ENCODE data around the gene GGA1.

DNA sequence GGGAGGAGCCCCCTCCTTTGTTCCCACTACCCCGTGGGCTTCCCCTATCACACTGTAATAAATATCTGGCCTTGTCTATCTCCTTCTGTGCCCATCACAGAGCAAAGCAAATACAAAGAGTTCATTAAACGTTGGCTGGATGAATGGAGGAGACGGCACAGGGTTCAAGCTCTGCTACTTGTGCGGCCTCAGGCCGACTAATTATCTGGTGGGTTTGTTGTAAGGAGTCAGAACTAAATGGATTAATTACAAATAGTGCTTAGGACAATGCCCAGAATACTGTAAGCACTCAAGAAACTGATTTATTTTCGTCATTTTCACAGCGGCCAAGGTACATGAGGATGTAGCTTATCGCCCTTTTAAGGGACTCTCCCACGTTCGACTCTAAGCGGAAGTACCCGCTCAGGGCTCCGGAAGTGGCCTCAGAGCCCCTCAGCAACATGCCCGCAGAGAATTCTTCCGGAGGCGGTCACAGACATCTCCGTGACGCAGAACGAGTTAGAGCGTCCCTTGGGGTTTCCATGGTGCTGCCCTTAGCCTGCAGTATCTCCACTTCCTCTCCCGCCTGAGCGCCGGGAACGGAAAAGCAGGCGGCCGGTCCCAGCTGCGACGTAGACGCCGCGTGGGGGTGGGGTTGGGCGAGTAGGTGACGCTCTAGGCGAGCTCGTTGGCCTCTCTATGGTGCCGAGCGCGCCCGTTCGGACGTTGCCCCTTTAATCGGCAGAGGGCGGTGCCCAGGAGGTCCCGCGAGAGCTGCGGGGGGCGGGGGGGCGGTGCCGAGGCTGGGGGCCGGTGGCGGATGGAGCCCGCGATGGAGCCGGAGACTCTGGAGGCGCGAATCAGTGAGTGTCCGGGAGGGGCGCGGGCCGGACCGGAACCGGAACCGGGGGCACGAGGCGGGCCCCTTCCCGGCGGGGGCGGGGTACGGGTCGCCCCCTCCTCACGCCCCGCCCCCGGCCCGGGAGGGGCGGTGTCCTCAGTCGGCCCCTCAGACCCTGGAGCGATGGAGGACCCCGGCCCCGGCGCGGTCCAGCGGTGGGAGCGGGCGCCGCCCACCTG lies at the start of gene GGA1:
Gene GGA1, plus strand, starts transcription at position 773 of the 1,059 bp plus-strand sequence.
- PRO-cap, result bidirectional peak, plus-strand start at position 776 of the sequence, minus-strand start at position 617 of the sequence
- RAMPAGE, long total RNA, 2 experiments, result start-site peak on the plus strand in 2 of 2 experiments, centred at positions 777 to 974 of the sequence, 13 to 256 reads per replicate

DNA sequence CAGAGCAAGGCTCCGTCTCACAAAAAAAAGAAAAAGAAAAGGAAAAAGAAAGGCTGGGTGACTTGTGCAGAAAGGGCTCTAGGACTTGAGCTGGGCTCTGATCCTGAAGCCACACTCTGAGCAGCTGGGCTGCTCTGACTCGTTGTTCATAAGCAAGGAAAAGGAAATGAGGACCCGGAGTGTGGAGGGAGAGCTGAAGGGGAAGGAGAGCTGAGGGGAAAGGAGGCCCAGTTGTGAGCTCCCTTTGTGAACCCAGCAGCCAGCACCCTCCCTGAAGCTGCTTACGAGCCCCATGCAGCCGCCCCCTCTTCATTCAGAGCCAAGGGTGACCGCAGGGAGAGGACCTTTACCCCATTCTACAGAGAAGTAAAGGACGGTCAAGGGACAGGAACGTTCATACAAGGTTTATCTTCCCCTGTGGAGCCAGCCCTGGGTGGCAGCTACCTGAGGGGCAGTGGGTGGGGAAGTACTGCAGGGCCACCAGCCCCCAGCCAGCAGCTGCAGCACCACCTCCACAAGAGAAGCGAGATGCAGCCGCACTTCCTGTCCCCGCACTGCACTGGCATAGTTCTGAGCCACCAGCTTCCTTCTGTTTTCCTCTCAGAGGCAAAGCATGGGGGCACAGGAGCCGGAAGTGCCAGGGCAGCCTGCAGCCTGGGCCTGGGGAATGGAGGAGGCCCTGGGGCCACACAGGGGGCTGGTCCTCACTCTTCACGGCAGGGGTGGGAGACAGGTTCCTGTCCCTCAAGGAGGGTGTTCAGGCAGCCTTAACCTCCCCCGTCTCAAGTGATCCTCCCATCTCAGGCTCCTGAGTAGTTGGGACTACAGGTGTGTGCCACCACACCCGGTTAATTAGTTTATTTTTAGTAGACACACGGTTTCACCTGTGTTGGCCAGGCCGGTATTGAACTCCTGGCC lies 12.1 kb upstream of the SH3BP1 start:
- PRO-cap, result no peak
- RAMPAGE, long total RNA, 2 experiments, result no peak in any of the 2 experiments

GRCh38 chr22:37634417-37634936 lies 5.0 kb upstream of the SH3BP1 start:
- PRO-cap, result no peak
- RAMPAGE, long total RNA, 2 experiments, result no peak in any of the 2 experiments

DNA sequence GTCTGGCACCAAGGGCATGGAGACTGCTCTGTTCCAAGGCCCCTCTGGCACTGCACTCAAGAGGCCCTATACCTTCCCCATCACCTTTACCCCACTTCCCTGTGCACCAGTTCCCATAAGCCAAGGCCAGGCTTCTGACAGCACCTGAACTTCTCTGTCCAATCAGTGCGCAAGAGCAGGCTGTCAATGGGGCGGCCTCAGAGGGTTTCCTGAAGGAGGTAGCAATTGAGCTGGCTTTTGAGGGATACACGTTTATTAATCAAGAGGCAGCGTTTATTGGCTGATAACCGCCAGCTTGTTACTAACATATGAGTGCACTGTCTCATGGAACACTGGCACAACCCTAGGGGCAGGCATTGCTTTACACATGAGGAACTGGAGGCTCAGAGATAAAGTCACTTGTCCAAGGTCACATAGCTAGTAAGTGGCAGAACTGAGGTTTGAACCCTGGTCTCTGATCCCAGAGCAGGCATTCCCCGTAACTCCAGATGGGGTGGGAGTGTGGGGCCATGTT lies 2.2 kb downstream of the SH3BP1 start:
- PRO-cap, result no peak
- RAMPAGE, long total RNA, 2 experiments, result no peak in any of the 2 experiments

GRCh38 chr22:37655609-37656210 lies 2.8 kb upstream of the PDXP start:
- PRO-cap, result no peak
- RAMPAGE, long total RNA, 2 experiments, result no peak in any of the 2 experiments

GRCh38 chr22:37657797-37658002 lies 823 bp upstream of the PDXP start:
- PRO-cap, result no peak
- RAMPAGE, long total RNA, 2 experiments, result no peak in any of the 2 experiments

GRCh38 chr22:37658804-37659534 lies 446 bp downstream of the PDXP start:
- PRO-cap, result no peak
- RAMPAGE, long total RNA, 2 experiments, result no peak in any of the 2 experiments

GRCh38 chr22:37660959-37661917 lies 2.7 kb downstream of the PDXP start:
- PRO-cap, result no peak
- RAMPAGE, long total RNA, 2 experiments, result no peak in any of the 2 experiments

DNA sequence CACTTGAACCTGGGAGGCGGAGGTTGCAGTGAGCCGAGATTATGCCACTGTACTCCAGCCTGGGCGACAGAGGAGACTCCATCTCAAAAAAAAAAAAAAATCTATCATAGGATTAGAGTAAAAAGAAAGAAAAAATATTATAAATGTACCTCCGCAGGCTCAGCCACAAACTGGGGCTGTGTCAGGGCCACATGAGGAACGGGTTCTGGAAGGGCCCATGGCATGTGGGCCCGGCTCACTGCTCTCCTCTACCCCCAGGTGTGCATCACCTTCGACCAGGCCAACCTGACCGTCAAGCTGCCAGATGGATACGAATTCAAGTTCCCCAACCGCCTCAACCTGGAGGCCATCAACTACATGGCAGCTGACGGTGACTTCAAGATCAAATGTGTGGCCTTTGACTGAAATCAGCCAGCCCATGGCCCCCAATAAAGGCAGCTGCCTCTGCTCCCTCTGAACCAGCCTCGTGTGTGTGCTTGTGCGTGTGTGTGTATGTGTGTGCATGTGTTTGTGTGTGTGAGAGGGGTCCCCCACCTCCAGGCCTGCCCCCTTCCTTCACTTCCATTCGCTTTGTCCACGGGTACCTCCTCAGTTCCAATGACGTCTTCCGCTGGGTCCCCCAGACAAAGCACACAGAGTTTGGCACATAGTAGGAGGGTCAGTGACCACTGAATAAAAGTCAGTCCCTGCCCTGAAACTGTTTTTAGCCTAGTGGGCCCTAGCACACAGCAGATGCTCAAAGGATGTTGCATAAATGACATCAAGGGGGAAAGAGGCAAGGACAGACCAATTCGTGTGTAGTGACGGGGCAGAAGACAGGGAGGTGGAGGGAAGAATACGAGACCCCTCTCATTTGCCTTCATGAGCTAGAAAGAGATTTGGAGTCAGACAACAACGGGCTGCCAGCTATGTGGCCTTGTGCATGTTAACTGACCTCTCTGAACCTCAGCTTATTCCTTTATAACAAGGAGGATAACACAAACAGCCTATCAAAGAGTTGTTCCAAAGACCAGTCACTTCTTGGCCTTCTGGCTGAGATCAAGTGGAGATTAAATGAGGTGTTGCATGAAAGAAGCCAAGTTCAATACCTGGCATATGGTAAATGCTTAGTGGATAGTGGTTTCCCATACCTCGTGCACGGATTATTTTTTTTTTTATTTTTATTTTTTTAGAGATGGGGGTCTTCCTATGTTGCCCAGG lies 4.3 kb downstream of the LGALS1 start:
- PRO-cap, result no peak
- RAMPAGE, long total RNA, 2 experiments, result no peak in any of the 2 experiments

- PRO-cap, result no peak
- RAMPAGE, long total RNA, 2 experiments, result no peak in any of the 2 experiments
Observed at GRCh38 chr22:37731657-37732453, 35.0 kb downstream of the TRIOBP start.

GRCh38 chr22:37749645-37750499 lies 53.0 kb downstream of the TRIOBP start:
- PRO-cap, result bidirectional peak, plus-strand start at chr22:37750086, minus-strand start at chr22:37750059
- RAMPAGE, long total RNA, 2 experiments, result no peak in any of the 2 experiments

DNA sequence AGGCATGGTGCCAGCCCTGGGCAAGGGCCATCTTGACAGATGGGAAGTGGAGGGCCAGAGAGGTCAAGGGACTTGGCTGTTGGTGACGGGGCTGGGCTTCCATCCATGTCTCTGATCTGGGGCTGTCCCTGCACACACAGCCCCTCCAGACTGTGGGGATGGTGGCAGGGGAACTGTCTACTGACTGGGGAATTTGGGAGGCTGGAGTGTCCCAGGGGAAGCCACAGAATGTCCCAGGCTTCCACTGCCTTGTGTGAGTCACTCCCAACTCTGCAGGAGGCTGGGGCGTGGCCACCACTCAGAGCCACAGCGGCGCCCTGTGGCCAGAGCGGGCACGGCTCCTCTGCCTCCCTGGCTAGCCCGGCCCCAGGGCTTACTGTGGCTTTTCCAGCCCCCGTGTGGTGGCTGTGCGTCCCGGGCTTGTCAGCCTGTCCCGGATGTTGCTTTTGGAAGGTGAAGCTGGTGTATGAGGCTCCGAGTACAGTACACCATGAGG lies 19.6 kb downstream of the C22orf23 start:
- PRO-cap, result no peak
- RAMPAGE, long total RNA, 2 experiments, result no peak in any of the 2 experiments

DNA sequence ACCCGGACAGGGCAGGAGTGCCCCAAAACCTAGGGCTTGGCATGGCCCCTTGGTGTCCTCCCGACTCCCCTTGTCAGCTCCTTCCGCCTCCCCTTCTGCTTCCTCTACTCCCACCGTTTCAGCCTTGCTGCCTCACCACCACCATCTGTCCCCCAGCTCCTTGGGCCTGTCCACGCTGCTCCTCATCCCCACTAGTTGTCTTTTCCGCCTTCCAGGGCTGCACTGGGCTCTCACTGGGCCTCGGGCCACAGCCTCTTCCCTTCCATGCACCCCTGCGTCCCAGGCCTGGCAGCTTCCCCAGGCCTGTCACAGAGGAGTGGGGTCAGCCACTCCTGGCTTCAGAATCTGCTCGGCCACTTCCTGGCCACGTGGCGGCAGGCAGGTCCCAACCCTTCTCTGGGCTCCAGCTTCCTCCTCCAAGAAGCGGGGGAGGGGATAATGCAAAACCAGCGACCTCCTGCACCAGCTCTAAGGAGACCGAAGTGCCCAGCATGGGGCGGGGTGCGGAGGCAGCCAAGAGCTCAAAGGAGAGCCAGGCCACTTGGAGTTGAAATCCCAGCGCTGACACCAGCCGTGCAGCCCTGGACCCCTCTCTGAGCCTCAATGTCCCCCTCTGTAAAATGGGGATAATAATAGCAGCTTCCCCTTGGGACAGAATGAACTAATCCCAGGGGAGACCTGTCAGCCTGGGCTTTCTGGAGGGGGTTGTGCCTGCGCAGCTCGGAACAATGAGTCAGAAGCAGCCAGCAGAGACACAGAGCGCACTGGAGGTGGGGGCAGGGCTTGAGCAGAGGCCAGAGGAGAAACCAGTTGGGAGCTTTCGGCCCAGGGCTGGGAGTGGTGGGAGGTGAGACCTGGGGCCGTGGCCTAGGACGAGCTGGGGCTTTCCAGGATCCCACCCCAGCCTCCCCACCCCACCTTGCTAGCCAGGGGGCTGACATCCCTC lies 22.9 kb upstream of the PICK1 start:
- PRO-cap, result unidirectional peak, plus-strand start at position 736 of the sequence
- RAMPAGE, long total RNA, 2 experiments, result no peak in any of the 2 experiments

DNA sequence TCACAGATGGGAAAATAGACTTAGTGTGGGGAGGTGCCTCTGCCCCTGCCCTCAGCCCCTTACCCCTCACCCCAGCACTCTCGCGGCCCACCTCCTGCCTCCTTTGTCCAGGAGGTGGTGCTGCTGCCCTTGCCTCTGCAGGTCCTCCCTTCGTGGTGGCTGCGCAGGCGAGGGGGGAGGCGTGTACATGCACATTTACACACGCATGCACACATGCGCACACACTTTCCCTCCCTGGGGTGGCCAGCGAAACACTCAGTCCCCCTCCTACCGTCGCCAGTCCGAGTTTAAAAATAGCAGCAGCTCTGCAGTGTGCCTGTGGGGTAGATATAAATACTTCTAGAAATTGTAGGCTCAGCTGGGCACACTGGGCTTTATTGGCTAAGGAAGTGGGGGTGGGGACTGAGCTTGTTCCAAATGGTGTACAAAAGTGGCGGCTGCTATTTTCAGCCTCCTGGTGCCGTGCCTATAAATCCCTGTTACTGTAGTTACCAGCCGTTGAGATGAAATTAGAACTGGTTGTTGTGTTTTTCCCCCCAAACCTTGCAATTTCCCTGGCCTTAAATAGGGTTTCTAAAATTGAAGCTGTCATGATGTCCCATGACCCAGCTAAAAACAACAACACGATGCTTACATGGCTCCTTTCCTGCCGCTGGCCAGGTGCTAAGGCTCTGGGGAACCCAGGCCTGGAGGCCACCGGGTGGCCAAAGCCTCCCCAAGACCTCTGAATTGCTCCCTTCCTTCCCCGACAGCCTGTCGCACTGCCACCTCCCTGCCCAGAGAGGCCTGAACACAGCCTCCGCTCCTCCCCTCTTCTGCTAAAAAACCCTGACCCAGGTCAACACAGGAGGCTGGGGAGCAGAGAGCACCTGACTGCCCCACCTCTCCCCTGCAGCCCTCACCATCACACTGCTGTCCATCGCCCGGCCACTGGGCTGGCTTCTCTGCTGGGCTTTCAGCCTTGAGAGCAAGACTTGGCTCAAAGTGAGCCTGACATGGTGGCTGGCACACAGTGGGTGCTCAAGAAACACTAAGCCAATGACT lies 12.5 kb downstream of the PICK1 start:
- PRO-cap, result no peak
- RAMPAGE, long total RNA, 2 experiments, result no peak in any of the 2 experiments

- PRO-cap, result unidirectional peak, plus-strand start at chr22:38089071
- RAMPAGE, long total RNA, 2 experiments, result no peak in any of the 2 experiments
Observed at GRCh38 chr22:38088533-38089320, 4.7 kb upstream of the SLC16A8 start.

GRCh38 chr22:38126272-38127132 lies 16.0 kb upstream of the BAIAP2L2 start:
- PRO-cap, result no peak
- RAMPAGE, long total RNA, 2 experiments, result no peak in any of the 2 experiments

DNA sequence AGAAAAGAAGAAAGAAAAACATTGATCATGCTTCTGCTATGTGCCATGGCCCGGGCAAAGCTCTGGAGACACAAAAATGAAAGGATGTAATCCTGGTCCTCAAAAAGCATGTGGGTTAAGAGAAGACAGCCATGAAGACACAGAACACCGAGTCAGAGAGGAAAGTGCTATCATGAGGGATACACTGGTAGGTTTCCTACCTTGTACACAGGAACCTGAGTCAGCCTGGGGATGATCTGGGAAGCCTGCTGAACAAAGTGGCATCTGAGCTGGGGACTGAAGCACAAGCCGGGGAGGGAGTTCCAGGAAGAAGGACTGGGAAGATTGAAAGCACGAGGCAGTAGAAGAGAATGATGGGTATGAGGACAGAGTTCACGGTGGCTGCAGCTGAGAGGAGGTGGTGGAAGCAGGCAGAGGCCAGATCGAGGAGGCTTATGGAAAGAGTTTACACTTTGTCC lies 9.9 kb upstream of the MAFF start:
- PRO-cap, result no peak
- RAMPAGE, long total RNA, 2 experiments, result no peak in any of the 2 experiments

- PRO-cap, result no peak
- RAMPAGE, long total RNA, 2 experiments, result no peak in any of the 2 experiments
Observed at GRCh38 chr22:38270544-38271197, 2.1 kb downstream of the TMEM184B start.

DNA sequence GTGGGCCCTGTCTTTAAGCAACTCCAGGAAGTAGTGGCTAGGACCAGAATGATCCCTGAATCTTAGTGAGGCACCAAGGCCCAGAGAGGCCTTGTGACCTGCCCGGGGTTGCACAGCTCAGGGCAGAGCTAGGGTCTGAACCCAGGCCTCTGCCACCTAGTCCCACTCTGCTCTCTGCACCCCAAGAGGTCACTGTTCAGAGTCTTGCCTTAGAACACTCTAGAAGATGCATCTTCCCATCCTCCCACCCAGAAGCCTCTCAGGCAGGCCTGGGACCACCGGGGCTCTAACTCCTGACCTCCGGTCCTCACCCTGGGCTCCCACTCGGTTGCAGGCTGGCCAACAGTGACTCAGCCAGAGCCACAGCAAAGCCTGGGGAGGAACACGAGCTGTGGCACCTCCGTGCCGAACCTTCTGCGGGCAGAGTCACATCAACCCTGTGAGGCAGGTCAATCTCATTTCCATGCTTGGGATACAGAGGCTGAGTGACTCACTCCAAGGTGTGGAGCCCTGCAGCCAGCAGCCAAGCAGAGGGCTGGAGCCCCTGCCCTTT lies 21.6 kb downstream of the CSNK1E start:
- PRO-cap, result no peak
- RAMPAGE, long total RNA, 2 experiments, result no peak in any of the 2 experiments

DNA sequence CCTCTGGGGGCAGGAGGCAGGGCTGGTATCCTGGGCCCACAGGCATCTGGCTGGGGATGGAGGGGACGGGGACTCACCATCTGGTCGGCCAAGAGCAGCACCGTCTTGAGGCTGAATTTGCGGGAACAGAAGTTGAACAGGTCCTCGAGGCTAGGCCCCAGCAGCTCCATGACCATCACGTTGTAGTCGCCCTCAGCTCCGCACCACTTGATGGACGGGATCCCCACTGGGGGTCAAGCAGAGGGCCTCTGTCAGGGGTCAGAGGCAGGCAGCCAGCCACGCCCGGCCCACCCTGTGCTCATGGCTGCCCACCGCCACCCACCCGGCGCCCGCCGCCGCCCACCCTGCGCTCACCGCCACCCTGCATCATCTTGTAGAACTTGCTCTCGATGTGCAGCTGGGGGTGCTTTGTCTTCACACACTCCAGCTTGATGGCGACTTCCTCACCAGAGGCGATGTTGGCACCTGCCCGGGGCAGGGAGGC lies 14.4 kb downstream of the CSNK1E start:
- PRO-cap, result no peak
- RAMPAGE, long total RNA, 2 experiments, result no peak in any of the 2 experiments